Measurements from ENCODE around the gene LGALS4.

- RRBS, result no CpG with 5 or more reads among the region's 6 CpGs
These were observed 7.9 kb downstream of the ACTN4 start for GRCh38 chr19:38655257-38655921.

GRCh38 chr19:38663186-38663786 lies 15.8 kb downstream of the ACTN4 start:
- RRBS, result no CpG with 5 or more reads among the region's 24 CpGs

DNA sequence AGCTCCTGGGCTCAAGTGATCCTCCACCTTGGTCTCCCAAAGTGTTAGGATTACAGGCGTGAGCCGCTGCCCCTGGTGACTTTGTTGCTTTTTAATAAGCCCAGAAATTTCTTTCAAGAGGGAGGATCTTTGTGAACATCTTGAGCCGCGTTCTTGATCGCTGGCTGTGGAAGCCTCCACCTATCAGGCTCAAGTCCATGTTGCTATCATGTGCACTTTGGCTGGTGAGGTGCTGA lies 27.9 kb downstream of the ACTN4 start:
- RRBS, result no CpG with 5 or more reads among the region's 5 CpGs

DNA sequence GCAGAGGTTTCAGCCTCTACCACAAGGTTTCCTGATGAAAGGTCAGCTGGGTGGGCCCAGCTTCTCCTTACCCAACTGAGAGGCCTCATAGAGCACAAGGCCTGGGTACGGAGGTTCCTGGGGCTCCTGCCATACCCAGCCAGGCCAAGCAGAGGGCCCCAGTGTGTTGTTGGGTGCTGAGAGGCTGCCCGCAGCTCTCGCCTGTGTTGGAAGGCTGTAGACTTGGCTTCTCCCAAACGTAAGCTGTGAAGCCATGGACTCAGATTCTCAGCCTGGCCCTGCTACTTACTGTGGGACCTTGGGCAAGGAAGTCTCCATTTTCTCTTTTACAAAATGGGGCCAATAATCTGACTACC lies 28.2 kb downstream of the ACTN4 start:
- RRBS, result no CpG with 5 or more reads among the region's 4 CpGs

- RRBS, result no CpG with 5 or more reads among the region's 4 CpGs
These were observed 33.5 kb downstream of the ACTN4 start for GRCh38 chr19:38680961-38681427.

DNA sequence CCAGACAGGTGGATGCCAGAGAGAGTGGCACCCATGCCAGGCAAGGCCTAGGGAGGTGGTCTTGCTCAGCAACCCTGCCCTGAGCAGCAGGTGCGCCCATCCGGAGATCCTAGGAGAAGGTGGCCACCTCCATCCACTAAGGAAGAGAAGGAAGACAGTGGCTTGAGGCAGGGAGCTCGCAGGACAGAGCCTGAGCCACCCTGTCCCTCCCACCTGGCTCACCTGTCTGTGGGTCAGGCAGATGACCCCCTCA lies 13.6 kb downstream of the CAPN12 start:
- RRBS, result no CpG with 5 or more reads among the region's 3 CpGs

GRCh38 chr19:38734944-38735797 lies 9.1 kb downstream of the CAPN12 start:
- RRBS, result no CpG with 5 or more reads among the region's 33 CpGs

DNA sequence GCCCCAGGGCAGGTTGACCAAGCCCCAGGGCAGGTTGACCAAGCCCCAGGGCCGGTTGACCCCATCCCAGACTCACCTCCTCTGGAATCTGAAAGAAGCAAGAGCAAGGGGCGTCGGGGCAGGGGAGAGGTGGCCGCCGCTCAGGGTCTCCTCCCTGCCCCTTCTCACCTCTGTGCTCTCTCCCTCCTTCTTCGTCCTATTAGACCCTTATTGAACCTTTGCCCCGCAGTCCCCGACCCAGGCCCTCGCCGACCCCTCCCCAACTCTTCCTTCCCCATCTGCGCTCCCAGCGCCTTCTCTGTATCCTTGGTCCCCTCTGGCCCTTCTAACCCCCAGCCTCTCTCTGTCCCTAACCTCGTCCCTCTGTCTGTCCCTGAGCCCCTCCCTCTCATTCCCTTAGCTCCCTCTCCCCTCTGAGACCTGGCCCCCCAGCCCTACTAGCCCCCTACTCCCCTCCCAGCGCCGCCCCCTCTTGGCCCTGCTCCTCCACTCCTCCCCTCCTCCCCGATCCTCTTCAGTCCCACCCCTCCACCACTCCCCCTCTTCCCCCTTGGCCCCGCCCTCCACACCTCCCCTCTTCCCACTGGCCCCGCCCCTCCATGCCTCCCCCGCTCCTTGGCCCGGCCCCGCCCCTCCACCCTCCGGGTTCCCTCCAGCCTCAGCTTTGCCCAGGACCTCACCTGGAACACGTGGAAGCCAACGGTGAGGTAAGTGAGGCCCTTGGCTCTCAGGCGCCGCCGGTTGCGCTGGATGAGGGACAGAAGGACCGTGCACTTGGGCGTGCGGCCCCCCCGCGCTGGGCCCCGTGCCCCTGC lies 7.6 kb downstream of the CAPN12 start:
- RRBS, result 17% methylated on average over 5 of the region's 34 CpGs

DNA sequence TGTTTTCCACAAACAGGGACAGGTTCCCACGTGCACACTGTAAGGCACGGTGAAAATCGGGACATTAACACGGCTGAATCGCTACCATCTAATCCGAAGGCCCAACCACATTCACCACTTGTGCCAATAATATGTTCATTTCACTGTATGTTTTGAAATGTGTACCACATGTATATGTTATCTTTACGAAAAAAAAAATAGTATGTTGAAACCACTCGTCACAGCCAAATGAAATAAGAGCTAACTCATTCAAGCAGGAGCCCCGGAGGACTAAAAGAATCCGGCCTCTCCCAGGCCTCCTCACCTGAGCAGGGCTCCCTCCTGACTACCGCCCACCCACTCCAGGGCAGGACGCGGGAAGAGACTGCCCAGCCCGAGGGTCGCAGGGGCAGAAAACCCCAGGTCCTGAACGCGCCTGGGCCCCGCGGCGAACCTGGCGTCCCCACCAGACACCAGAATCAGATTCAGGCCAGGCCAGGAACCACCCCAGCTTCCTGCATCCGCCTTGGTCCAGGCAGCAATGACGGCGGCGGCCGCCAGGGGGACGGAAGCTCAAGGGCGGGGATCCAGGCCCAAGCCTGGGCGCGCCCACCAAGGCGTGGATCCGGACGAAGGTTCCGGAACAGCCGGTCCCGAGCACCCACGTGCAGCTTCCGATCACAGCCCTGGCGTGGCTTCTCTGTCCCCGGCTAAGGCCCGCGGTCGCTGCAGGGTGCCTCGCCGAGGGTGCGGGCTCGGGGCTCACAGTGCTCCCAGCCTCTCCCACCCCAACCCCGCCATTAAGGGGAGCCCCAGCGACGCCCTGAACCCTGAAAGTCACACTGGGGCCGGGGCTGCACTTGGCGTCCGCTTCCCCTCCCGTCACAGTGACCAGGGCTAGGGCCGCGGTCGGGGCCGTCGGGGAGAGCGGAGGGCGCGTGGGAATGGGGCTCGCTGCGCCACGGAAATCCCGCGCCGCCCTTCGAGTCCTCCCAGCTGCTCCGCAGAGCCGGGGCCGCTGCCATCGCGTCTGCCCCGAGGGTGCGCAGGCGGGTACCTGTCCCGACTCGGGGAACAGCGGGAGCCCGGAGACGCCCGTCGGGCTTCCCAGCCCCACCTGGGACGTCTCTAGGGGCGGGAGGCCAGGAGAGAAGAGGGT lies 3.6 kb downstream of the LGALS7 start:
- RRBS, result 6% methylated on average over 3 of the region's 86 CpGs

DNA sequence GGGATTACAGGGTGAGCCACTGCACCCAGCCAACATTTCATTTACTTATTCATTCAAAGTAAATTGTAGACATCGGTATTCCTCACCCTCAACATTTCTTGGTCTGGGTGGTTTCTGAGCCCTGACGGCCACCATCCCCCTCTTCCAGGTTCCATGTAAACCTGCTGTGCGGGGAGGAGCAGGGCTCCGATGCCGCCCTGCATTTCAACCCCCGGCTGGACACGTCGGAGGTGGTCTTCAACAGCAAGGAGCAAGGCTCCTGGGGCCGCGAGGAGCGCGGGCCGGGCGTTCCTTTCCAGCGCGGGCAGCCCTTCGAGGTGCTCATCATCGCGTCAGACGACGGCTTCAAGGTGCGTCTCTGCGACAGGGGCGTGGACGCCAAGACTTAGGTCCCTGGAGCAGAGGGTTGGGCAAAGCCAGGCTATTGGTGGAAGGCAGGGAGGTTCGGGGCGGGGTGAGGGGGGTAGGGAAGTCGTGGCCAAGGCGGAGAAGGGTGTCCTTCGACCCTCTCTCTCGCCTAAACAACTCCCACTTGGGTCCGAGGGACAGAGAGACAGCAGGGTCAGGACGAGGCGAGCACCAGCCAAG lies 1.6 kb downstream of the LGALS7B start:
- RRBS, result no CpG with 5 or more reads among the region's 34 CpGs

GRCh38 chr19:38812656-38813438 lies at the start of gene LGALS4:
Gene LGALS4 (minus strand): TSS chr19:38812945.
- RRBS, result no CpG with 5 or more reads among the region's 24 CpGs

DNA sequence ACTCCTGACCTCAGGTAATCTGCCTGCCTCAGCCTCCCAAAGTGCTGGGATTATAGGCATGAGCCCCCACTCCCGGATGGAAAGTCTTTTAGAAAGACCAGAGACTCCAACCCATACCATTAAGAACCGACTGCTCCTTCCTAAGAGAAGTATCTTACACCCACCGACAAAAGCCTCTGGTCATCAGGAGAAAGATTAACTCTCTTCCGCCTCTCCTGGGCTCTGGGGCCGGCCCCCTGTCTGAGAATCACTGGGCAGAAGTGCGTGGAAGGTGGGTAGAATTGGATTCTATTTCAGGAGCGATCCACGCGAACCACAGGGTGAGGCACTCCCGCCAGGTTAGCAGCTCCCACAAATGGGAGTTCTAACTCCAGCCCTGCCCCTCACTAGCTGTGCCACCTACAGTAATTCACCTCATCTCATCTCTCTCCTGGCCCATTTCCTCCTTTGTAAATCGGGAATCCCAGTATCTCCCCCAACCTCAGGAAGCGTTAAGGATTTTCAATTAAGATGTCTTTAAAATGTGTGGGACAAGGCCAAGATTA lies 1.4 kb downstream of the HNRNPL start:
- RRBS, result no CpG with 5 or more reads among the region's 12 CpGs

DNA sequence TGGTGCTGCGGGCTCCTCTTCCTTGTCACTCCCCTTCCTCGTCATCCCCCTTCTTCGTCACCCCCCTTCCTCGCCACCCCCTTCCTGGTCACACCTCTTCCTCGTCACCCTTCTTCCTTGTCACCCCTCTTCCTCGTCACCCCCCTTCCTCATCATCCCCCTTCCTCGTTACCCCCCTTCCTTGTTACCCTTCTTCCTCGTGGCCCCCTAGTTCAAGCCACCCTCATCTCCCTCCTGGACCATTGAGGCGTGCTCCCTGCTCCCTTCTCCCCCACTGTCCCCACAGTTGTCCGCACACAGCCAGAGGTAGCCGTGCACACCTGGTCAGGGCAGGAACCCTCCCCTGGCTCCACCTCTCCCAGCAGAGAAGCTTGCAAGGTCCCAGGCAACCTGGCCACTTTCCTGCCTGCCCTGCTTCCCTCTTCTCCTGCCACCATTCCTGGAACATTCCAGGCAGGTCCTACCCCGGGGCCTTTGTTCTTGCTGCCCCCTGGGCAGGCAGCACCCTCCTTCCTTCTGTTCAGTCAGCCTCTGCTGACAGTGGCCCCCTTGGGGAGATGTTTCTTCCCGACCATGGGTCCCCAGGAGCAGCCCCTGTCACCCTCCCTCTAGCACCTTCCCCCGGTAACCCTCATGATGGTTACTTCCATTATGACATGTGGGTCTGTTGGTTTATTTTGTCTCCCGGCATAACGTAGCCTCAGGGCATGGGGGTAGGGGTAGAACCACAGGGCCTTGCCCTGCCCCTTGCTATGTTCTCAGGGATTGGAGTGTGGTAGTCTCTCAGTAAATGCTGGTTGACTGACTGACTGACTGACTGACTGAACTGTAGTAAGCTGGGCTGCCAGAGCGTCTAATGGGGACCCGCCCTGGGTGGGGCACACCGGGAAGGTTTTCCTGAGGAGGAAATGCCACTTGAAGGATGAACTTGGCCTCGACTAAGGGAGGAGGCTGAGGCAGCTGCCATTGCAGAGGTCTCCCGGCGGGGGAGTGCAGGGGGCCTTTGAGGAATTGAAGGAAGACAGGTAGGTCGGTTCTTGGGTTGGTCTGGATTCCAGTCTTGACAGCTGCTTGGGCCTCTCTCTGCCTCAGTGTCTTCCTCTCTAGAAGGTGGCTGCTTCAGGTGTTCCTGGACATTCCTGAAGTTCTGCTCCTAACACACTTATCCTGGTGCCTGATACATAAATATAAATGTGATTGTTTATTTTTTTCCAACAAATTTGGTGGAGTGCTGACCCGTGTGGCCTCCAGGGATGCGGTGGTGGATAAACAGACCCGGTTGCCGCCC lies 10.8 kb downstream of the PAK4 start:
- RRBS, result 77% methylated on average over 6 of the region's 27 CpGs

GRCh38 chr19:39143688-39144145 lies 18.1 kb downstream of the PAK4 start:
- RRBS, result no CpG with 5 or more reads among the region's 2 CpGs

DNA sequence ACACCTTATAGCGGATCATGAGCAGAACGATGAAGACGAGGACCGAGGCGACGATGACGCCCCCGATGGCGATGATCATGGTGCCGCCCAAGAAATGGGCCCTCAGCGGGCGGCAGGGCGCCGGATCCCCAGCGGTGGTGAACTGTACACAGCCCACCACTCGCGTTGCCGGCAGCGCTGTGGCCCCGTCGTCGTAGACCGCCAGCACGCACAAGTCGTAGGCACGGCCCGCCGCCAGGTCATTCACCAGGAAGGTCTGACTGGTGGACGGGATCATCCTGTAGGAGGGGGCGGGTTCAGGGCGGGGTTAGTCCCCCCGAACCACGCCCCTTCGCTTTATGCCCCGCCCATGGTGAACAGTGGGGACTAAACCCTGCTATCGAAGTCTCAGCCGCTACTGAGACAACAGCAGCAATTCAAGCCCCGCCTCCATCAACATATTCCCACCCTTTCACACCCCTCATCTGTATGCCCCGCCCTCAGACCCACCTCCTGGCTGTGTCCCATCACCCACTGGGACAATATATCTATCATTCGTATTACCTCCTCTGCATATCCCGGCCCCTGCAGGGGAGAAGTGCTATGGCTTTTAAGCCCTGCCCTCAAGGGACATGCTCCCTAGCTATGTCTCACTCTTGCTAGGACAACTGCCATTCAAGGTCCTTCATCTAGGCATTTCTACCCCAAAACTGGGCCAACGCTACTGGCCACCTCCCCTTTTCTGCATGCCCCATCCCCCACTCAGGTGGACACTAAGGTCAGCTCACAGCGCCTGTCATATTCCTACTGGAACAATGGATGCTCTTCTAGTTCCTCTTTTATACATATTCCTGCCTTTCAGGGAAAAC lies 12.2 kb downstream of the LRFN1 start:
- RRBS, result 51% methylated on average over 5 of the region's 43 CpGs

DNA sequence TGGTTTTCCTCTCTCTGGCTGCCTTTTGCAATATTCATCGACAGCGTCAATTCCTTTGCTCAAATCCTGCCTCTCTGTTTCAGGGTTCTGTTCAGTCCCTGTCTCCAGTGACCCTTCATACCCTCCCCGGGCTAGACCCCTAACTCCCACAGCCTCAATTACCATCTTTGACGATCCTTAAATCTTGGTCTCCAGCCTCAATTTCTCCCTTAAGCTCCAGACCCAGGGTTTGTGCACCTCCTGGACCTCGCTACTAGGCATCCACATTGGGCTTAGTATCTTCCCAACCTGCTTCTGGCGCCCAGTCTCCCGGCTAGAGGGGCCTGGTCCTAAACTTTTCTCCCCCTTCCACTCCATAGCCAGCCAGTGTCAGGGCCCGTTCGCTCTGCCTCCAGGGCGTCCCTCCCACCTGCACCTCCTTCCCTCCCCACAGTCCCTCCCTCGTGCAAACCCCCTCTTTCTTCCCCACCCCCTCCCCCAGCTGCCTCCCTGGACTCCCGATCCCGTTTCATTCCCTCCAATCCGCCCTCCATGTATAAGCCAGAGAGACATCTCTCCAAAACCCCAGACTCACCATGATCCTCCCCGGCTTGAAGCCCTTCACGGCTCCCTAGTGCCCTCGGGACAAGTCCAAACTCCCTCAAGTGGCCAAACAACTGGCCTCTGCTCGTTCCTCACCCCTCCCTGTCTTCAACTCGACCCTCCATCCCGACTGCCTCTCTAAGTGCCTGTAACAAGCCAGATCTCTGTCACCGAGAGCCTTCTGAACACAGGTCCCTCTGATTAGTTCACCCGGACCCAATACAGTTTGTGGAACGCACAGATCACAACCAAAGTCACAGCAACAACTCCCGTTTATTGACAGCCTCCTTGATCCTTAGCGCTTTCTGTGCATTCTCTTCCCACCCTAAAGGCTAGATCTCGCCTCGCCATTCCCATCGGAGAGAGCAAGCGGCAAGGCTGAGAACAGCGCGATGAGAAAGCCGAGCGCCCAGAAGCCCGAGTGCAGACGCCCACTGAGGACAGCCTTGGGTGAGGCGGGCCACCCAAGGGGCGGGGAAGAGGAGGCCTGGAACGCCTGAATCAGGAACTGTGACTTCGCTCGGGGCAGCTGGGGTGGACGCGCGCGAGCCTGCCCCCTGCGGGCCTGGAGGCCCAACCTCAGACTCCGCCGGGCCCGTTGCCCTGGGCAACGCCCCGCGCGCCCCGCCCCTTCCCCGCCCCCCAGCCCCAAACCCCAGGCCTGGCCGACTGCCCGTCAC lies 853 bp upstream of the SAMD4B start:
- RRBS, result no CpG with 5 or more reads among the region's 56 CpGs

DNA sequence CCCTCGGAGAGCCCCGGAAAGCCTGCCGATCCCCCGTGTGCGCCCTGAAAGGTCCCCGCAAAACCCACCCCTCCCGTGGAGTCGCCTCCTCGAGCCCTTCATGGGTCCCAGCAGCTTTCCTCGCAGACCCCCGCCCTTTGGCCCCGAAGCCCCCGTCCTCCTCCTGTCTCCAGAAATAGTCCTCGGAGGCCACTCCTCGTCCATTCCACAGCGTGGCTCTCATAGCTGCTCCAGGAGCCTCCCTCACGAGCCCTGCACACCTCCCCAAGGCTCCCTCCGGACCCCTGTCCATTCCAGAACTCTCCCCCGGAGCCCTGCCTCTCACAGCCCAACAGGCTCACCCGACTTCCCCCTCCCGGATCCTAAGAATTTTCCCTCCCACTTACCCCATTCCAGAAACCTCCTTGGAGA lies 663 bp downstream of the SAMD4B start:
- RRBS, result 2% methylated on average over 5 of the region's 21 CpGs

- RRBS, result no CpG with 5 or more reads among the region's 7 CpGs
These were observed 10.4 kb downstream of the SAMD4B start for GRCh38 chr19:39352512-39353034.

DNA sequence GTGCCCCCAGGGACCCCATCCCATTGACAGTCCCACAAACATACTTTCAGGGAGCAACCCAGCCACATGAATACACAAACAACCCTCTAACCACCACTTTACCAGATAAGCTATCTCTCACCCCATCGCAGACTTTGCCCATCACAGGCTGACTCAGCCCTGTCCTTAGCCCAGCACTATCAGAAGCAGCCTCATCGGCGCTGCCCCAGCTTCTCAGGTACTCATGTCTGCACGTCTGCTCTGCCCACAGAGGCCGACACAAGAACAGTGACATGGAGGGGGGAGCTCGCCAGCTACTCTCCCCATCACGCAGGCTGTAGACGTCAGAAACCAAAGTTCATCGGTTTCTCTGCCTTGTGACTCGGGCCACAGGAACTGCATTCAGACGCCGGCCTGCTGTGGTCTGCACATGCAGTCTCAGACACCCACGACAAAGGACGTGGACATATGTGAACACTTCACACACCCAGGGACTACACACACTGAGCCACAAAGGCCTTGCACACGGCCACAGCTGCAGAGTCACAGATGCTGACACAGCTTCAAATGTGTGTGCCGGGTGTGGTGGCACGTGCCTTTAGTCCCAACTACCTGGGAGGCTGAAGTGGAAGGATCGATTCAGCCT lies 5.1 kb upstream of the ZFP36 start:
- RRBS, result no CpG with 5 or more reads among the region's 18 CpGs

- RRBS, result 70% methylated on average over 4 of the region's 25 CpGs
These were observed 4.8 kb downstream of the RPS16 start for GRCh38 chr19:39430697-39431594.

Data from AG09319 (cell line).